SEM (cell line): ENCODE measurements around the gene HNRNPCL4.

DNA sequence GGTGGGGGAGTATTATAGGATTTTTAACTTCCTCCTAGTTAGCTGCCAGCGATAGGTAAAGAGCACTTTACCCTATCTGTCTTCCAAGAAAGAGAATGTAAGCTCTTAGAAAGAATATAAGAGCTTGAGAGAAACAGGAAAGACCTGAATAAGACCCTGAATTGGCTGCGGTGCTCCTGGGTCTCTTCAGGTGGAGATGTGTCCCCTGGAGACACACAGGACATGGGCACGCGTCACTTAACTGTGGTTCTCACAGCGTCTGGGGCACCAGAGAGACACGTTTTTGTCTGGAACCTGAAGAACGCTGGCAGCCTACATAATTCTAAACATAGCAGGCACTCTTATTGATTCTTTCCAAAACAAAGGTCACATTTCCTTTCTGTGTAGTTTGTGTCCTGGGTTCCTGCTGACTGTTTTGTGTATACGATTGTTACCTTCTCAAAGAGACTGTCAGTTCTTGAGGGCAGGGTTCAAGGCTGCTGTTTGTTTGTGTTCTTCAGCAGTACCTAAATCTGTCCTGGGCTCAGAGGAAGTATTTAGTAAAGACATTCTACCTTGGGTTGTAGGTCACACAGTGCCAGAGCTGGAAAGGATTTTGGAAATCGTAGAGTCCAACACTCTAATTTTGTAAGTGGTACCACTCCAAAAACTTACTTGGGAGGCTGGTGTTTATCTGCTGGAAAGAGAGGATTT is 164.6 kb downstream of the DHRS3 start:
- PRO-cap, result no peak

DNA sequence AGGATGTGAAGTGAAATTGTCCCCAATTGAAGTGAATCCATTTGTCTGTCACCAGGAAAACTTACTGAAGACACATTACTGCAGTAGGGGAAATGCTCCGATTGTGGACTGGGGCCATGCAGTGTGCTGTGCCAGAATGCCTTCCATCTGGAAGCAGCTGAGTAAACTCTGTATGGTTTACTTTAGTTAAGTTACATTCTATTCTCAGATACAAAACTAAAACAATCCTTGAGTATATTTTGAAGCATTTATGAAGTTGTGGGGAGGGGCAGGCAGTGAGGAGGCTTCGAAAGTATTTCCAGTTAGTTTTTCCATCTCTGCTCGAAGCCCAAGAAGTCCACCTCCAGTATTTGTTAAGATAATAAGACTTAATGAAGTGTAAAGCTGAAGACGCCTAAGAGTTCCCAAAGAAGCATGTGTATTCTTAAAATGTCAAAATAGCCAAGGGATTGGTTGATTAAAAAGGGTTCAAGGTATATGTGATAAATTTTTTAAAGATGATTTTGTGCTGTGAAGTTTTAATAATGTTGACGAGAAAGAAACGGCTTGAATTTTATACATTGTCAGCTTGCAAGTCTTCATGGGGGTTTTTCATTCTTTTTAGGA is 156.6 kb downstream of the DHRS3 start:
- PRO-cap, result no peak

- PRO-cap, result no peak
These were observed 127.5 kb downstream of the DHRS3 start for GRCh38 chr1:12490430-12491016.

- PRO-cap, result no peak
These were observed 89.7 kb downstream of the DHRS3 start for GRCh38 chr1:12528024-12528939.

- PRO-cap, result no peak
These were observed 45.0 kb downstream of the DHRS3 start for GRCh38 chr1:12573116-12573361.

DNA sequence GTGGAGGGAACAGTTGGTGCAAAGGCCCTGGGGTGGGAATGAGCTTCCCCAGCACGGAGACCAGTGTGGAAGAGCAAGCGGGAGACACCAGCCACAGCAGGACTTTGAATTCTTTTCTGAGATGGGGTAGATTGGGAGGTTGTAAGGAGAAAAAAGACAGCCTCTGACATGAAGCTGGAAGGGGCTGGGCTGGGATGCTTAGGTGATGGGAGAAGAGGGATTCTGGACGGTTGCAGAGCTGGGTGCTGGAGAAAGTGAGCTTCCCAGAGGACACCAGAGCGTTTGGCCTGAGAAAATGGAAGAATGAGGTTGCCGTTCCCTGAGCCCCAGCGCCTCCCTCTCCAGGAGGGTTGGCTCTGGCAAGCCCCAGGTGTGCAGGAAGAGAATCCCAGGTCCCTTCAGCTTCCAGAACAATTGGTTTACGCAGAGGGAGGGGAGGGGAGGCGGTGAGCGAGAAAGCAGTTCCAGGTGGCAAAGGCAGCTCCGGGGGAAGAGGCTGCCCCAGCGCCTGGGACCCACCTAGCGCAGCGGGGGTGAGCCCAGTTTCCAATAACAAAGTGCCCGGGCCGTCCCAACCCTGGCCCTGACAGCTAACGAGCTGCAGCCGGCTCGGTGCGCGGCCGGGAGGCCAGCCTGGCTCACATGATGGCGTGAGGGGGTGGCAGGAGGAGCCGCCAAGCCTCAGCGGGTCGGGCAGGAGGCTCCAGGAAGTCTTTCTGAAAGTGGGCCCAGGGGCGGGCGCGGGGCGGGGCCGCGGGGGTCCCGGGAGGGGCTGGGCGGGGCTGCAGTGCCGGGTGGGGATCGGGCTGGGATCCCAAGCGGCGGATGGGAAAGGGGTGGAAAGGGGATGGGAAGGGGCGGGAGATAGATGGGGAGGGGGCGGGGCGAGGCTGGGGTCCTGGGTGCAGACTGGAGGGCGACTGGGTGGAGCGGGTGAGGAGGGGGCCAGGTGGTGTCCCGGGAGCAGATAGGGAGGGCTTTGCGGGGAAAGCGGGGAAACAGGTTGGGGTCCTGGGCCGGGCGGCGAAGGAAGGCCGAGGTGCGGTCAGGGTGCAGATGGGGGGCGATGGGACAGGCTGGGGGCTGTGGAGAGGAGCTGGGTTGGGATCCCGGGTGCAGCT is 23.0 kb downstream of the DHRS3 start:
- PRO-cap, result no peak

DNA sequence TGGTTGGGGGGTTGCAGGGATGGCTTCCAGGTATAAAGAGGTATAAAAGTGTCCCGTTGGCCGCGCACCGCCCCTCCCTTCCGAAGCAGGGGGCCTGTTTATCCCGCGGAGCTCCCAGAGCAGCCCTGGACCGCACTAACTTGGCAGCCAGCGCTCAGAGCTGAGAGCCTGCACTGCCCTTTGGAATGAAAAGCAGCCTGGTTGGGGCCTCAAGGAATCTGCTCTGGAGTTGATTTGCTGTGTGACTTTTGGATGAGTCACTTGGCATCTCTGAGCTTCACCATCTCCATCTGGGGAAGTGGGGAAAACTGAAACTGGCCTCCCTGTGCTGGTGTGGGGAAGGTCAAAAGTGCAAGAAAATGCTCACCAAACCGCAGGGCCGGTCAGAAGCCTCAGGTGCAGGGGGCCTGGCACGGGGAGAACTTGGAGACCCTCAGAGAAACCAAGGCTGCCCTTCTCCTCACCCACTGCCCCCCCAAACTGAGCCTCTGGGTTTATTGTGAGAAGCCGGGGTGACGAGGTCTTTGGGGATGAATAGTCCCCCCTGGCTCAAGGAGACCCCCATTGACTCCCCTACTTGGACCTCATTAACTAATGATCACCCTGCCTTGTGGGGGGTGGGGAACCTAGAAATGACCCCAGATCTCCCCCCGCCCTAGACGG is 21.4 kb downstream of the DHRS3 start:
- PRO-cap, result no peak

DNA sequence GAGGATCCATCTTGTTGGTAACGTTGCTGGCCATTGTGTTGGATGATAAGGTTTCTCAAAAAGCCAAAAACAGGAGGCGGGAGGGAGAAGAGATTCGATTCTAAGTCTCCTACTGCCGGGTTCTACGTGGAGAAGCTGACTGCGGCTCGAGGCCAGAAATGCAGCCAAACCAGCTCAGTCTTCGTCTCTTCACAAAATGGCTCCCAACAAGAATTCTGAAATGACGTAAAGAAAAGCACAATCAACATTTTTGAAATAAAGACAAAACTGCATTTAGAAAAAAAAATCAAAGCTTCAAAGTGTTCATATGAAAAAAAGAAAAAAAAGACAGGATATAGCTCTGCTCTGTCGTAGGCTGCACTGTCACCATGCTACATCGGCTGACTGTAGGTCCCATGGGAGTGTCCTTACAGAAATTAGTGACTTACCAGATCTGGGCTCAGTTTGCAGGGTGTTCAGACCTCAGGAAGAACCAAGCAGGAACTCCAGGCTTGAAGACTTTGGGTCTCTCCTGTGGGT is at the start of gene HNRNPCL4:
TSS of gene HNRNPCL4 (minus strand) at position 198 of the 519 bp plus-strand sequence.
- PRO-cap, result no peak

GRCh38 chr1:13661525-13661912 is 38.5 kb upstream of the PRDM2 start:
- PRO-cap, result no peak

DNA sequence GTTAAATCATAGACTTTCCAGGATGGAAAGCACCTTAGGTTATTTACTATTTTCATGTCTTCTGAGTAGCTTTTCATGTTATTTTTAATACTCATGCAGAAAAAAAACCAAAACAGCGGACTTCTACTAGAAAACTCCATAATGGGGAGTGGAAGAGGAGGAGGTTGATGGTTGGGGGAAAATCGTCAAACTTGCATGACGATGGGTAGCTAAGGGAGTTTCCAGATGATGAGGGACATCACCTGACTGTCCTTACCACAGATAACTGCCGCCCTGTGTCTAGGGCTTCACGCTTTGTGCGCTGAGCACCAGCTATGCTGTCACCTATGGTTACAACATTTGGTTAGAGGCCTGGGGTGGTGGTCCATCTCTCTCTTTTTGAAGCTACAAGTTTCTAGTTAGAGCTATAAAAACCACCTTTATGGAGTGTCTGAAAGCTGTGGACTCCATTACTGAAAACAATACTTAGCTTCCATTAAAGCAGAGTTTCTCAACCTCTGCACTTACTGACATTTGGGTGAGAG is 2.8 kb downstream of the PRDM2 start:
- PRO-cap, result no peak

GRCh38 chr1:13709984-13710569 is 10.1 kb downstream of the PRDM2 start:
- PRO-cap, result no peak

- PRO-cap, result no peak
These were observed 13.4 kb downstream of the PRDM2 start for GRCh38 chr1:13713289-13713870.

- PRO-cap, result bidirectional peak, plus-strand start at chr1:13749788, minus-strand start at chr1:13749732; unidirectional peak, minus-strand start at chr1:13750069
These were observed 49.9 kb downstream of the PRDM2 start for GRCh38 chr1:13749514-13750570.

DNA sequence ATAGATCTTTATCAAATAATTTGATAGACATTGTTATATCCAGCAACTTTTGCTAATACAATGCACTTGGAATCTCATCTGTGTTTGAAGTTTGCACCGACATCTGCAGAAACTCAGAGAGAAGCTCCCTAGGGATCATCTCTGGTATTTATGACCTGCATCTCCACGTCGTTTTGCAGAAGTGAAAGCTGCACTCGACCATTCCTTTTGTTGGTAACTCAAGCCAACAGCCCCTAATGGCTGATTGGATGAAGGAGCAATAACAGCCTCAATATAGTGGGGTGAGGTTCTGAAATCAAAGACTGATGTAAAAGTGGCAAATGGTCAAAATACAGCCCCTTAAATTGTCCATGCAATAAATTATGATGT is 344.3 kb upstream of the KAZN start:
- PRO-cap, result no peak

DNA sequence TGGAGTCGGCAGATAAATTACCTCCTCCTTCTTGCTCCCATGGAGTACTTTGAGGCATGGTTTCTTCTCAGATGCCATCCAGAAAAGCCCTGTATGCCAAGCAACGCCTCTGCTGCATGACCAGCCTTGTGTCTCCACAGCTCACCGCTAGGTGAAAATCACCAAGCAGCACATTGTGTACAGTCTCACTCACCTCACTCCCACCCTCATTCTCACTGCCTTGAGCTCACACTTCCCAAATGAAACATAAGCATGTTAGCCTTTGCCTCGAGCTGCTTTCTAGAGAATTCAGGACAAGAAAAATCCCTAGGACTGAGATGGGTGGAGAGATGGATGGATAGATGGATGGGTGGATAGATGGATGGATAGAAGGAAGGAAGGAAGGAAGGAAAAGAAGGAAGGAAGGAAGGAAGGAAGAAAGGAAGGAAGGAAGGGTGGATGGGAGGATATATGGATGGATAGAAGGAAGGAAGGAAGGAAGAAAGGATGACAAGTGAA is 120.6 kb upstream of the KAZN start:
- PRO-cap, result no peak

DNA sequence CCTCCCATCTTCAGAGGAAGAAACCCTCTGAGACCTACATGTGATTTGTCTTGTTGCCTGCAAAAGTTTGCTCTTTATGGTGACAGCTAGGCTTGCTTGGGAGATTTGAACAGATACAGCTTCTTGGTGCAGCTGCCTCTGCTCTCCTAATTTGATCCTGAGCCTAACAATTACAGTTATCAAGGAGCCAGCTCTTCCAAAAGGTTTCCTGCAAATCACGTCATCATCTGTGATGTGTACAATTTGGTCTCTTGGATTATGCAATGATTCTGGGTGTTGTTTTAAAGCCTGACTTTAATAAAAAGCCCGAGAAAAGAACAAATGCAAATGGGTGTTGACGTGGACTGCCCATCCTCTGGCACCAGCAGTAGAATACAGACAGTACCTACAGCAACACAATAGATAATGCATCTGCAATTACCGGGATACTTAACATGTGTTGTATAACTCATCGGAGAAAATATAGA is 76.2 kb upstream of the KAZN start:
- PRO-cap, result no peak

DNA sequence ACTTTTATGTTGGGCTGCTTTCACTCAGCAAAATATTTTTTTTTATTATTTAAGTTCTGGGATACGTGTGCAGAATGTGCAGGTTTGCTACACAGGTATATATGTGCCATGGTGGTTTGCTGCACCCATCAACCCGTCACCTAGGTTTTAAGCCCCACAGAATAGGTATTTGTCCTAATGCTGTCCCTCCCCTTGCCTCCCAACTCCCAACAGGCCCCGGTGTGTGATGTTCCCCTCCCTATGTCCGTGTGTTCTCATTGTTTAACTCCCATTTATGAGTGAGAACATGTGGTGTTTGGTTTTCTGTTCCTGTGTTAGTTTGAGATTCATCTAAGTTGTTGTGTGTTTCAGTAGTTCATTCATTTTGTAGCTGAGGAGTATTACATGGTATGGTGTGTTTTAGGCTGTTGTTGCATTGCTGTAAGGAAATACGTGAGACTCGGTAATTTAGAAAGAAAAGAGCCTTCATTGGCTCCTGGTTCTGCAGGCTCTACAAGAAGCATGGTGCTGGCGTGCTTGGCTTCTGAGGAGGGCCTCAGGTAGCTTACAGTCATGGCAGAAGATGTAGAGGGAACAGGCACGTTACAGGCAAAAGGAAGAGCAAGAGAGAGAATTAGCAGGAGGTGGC is 82.0 kb downstream of the KAZN start:
- PRO-cap, result no peak

- PRO-cap, result no peak
These were observed 160.1 kb downstream of the KAZN start for GRCh38 chr1:14758427-14759241.

- PRO-cap, result no peak
These were observed 235.0 kb downstream of the KAZN start for GRCh38 chr1:14833518-14833927.

GRCh38 chr1:14863124-14863655 is 264.7 kb downstream of the KAZN start:
- PRO-cap, result no peak